Measurements from ENCODE around the gene DBT.

DNA sequence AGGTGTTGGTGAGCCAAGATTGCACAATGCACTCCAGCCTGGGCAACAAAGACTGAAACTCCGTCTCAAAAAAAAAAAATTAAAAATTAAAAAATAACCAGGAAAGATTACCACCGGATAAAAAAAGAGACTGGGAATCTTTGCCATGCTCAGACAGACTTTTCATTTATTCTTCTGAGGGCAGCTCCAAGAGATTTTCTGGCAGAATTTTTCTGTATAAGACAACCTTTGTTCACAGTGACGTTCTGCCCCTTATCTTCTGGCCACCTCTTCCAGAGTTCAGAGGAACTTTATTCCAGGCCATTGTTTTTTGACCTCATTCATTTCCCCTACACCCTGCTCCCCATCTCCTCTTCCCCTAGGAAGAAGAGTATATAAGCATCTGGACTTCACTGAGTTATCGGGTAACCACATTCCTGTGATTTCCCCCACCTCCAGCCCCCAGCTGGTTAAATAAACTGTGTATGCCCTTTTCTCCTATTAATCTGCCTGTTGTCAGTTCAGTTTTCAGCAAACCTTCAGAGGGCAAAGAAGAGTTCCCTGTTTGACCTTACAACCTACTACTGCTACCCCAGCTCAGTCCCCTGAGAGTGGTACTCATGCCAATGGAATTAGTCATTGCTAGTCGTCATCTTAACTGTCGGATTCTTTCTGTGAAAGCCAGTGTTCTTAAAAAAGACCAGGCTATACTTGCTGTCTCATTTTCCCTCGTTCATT lies 14.2 kb upstream of the ALG14 start:
- PRO-cap = no peak

DNA sequence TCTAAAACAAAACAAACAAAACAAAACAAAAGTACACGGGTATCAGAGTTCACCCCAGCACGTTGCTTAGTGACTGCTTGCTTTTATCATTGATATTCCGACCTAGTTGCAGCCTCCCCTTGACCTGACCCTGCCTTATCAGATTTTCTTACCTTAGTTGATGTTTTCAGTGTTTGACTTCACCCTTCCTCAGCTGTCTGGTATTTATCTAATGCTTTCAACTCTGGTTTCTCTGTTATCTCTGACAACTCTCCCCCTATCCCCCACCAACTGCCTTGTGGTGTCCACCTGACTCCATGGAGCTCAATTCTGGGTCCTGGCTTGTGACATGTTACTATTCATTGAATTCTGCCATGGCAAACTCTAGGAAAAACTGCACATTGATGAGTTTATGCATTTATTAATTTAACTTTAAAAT lies 5.2 kb downstream of the TLCD4 start:
- PRO-cap = no peak

GRCh38 chr1:95559020-95559359 lies 325.0 kb downstream of the RWDD3 start:
- PRO-cap = unidirectional peak, minus-strand start at chr1:95559184

- PRO-cap = unidirectional peak, minus-strand start at chr1:95955705
Measured at GRCh38 chr1:95955467-95955844, 721.4 kb downstream of the RWDD3 start.

DNA sequence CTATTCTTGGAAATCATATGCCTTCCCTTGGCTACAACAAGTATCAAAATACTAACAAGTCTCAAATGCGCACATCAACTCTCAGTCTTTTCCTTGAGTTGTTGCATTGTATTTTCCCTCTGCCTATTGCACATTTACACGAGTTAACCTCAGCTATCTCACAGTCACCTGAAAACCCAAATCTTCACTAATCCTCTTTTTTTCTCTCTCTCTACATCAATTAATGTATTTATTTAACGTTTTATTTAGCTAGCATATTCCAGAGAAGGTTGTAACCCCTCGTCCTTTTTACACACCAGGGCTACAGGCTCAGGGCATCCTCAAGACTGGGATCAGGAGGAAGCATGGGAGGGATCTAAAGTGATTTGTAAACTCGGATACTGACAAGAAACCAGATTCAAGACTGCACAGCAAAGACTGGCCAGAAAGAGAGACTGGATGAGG lies 96.0 kb downstream of the DPYD start:
- PRO-cap = no peak

DNA sequence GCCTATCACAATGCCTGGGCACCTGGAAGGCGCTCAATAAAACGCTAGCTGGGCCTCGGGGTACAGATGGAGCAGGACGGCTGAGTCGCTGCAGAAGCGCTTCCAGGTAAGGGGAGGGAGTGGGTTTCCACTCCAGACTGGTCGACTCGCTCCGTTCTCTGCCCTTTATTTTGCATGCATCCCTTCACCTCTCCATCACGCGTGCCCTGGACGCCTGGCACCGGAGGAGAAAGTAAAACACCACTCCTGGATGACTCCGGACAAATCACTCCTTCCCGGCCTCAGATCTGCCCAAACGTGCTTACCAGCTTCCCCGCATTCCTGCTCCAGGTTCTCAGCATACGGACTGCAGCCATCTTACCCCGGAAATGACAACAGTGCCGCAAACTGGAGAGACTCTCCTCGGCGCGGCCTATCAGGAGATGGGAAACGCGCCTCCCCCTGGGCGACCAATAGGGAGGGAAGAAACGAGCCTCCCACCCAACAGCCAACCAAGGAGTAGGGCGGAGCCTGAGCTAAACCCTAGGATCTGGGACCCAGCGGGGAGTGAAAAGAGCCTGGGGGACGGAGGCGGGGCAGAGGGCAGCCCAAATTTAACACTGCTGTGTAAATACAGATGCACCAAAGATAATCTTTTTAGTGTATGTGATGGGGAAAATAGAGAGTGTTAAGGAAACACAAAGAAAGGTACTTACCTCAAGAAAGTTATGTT lies at the start of gene DBT:
TSS of gene DBT (minus strand) at position 370 of the 712 bp plus-strand sequence.
- PRO-cap = bidirectional peak, plus-strand start at position 109 of the sequence, minus-strand start at position 139 of the sequence; bidirectional peak, plus-strand start at position 554 of the sequence, minus-strand start at position 370 of the sequence

- PRO-cap = no peak
Measured at GRCh38 chr1:100265396-100265881, 577 bp upstream of the RTCA start.

DNA sequence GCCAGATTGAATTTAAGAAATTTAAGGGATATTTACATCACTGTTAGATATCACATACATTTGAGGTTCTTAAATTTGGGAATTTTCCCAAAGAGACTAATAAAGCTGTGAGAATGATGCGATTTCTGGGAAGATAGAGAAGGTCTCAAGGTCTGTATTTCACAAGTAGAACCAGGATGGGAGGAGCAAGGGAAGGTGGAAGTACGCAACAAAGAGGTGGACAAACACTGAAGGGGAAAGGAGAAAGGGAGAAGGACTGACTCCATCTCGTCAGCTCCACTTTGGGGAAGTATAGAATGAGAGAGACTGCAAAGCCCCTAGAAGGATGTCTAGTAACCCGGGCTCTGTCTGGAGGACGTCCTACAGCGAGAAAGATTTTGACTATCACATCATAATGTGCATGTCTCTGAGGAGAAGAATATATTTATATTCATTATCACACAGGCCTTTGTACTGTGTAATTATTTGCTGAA lies 4.9 kb downstream of the CDC14A start:
- PRO-cap = no peak

DNA sequence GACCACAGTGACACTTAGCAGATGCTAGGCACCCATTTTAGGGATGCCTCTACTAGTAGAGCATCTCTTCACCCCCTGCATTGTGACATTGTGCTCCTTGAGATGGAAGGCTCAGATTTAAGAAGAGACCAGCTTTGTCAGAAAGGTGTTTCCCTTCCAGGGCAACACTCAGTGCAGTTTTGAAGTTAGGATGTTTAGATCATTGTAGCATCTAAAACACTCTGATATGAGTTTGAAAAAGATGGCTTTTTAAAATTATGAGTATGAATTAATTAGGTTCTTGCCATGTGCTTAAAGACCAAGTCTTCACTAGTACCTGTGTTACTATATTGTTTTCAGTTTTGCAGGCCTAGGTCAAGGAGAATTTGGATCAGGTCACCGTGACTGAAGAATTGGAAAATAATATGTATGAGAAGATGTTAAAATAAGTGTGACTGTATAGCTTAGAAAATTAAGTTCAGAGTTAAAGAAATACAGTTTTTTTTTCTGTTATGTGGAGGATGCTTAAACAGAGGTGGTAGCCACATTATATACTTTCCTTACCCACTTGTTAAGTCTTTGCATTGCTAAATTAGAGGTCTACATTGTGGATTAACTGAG lies 45.0 kb downstream of the CDC14A start:
- PRO-cap = no peak

DNA sequence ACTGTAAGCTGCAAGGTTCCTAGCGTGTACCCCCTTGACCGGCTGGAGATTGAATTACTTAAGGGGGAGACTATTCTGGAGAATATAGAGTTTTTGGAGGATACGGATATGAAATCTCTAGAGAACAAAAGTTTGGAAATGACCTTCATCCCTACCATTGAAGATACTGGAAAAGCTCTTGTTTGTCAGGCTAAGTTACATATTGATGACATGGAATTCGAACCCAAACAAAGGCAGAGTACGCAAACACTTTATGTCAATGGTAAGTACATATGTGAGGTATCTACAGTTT lies 11.7 kb downstream of the VCAM1 start:
- PRO-cap = no peak

- PRO-cap = no peak
Measured at GRCh38 chr1:101136524-101137285, 100.1 kb upstream of the S1PR1 start.

DNA sequence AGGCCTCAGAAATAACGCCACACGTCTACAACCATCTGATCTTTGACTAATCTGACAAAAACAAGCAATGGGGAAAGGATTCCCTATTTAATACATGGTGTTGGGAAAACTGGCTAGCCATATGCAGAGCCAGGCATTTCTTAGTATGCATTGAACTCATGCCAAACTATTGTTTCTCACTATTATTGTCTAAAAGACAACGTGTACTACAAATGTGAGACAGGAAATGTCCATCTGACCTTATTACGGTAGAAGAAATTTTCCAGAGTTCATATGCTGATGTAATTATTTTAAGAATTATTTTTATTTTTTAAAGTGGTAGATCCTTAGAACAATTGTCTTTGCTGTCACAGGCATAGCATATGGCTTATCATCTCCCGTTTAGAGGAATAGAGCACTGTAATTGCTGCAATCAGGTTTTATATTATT lies 75.2 kb upstream of the S1PR1 start:
- PRO-cap = no peak

DNA sequence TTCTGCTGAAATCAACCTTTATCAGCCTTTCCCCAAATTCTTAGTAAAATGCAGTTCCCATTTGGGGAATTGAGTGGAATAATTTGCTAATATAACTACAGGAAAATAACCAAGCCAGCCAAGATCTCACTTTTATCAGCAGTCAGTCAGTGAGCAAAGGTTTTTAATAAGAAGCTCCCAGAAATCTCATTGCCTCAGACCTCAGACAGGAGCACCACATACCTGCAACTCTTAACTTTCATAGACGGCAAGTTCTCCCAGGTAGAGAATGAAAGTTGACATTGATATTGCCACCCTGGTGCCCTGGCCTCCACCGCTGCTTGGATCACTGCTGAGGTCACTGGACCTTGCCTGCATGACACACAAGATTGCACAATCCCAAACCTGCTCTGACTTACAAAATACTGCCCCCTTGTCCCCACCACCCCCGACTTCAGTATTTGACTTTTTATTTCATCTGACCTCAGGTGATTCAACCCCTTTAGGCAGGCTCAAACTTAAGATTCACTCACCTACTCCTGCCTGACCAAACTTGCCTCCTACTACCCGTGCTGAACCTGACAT lies 43.2 kb upstream of the S1PR1 start:
- PRO-cap = no peak

DNA sequence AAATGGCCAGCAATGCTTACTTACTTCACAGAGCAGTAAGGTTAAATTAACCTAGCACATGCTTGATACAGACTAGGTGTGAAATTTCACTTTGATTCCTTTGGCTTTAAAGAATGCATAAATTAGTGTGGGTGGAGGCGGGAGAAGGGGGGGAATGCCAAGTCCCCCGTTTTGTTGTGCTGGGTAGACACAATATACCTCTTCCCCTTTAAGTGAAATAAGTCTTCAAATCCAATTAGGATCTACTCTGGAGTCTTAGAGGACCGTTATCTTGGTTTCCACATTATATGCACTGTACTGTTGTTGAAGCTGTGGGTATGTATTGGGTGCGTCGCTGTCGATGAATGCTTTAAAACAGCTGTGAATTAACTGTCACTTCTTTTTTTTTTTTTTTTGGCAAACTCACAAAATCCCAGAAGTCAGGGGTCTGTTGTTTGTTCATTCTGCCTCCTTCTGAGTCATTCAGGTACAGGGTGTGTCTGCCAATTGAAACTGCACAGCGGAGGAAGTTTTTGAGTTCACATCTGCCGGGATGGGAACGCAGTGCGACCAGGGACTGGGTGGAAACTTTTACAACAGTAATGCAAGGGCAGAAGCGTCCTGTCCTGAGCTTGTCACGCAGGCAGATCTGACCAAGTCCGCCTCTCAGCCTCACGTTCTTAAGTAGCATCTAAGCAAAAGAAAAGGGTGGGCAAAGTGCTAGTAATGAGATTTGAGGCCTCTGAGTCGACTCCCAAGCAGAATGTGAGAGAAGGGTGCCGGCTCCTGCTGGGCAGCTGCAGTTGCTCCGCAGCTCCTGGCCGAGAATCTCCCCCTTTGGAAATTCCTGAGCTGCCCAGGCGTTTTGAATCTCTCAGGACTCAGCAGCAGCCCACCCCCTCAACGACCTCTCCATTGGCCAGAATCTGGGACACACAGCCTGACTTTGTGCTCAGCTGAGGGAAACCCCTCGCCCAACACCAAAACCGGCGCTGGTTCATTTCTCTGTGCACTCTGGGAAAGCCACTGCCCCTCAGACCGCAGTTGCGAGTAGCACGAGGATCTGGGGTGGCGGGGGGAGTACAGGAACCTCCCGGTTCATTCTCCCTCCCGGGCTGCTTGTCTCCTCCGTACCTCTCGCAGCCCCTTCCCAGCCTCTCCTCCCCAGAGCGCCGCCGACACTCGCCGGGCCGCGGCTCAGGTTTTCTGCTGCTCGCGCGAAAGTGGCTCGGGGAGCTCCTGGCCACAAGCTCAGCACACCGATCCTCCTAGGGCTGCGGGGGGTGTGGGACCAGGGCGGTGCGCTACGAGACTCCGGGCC lies 1.2 kb upstream of the S1PR1 start:
- PRO-cap = unidirectional peak, plus-strand start at position 521 of the sequence; bidirectional peak, plus-strand start at position 740 of the sequence, minus-strand start at position 630 of the sequence

- PRO-cap = no peak
Measured at GRCh38 chr1:101239471-101239691, 2.6 kb downstream of the S1PR1 start.

DNA sequence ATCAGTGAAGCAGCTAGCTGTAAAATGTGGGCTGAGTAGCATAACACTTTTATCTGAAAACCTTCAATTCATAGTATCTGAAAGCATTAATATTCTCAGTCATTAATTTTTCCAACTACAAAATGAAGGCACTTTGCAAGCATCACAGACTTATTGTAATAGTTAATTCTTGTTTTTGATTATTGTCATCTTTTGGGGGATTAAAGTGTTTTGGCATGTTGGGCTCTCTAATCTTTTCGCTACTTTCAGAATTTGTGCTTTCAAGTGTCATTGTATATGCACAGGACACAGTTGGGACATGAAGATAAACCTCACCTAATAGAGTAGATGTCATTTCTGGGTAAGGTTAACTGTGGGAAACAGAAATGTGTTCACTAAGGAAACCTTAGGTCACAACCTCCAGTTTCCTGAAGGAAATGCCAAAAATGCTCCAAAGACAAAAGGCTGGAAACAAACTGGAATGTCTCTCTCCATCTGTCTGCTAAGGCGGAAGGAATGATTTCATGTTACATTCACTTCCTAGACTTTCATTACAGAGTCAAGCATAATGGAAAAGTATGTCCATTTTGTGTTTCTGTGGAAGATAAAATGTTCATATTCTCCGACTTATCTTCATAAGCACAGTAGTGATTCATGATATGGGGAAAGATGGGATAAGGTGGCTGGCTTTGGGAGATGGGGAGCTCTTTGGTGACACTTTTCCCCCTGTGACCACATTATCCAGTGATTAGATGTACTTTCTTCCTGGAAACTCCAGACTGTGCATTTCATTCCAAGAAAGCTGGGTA lies 5.5 kb downstream of the S1PR1 start:
- PRO-cap = no peak

- PRO-cap = no peak
Measured at GRCh38 chr1:103533576-103534008, 8.1 kb downstream of the RNPC3 start.

- PRO-cap = no peak
Measured at GRCh38 chr1:104412760-104413331, 663.1 kb downstream of the AMY1C start.

DNA sequence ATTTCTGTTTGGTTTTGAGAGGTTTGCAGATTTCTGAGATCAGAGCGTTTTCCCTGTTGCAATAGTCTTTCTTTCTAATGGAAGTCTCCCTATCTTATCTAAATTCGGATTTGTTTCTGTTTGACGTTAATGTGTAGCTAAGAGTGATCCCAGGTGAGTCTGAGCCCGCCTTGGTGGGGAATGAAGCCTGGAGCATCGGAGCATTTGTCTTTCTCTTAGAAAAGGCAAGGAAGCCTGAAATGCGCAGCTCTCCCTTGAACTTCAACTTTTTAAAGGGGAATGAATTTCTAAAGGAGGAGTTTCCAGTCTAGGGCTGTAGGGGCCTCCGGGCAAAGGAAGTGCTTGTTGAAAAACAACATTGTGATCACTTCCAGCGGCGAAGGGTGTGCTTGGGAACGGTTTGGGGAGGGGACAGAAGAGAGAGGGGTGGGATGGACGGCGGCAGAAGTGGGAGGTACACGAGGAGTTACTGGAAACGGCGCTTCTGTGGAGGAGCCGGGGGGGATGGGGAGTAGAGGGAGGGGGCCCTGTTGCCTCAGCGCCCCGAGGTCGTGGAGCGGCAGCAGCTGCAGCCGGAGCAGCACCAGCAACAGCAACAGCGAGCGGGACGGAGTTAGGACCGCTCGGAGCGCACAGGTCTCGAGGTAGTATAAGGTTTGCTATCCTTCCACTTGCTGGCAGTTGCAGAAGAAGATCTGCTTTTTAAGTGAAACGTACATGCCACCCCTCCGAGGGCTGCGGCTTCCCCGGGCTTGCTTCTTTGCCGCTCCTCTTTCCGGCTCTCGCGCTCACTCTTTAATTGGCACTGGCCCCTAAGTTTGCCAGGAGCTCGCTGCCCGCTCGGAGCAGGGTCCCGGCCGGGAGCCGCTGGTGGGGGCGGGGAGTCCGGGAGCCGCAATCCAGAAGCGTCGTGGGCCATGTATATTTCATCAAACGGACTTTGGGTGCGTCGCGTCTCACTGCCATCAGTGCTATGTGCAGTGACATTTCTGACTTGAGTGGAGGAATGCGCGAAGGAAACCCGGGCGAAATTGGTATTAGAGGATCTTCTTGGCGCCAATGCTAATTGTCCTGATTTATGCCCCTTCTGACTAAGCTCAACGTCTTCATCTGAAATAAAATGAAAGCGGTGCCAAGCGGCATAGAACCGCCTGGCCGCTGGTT lies 901 bp upstream of the NTNG1 start:
- PRO-cap = no peak

- PRO-cap = no peak
Measured at GRCh38 chr1:107683717-107684092, 281.3 kb downstream of the VAV3 start.